ENCODE results near the gene APCDD1.

DNA sequence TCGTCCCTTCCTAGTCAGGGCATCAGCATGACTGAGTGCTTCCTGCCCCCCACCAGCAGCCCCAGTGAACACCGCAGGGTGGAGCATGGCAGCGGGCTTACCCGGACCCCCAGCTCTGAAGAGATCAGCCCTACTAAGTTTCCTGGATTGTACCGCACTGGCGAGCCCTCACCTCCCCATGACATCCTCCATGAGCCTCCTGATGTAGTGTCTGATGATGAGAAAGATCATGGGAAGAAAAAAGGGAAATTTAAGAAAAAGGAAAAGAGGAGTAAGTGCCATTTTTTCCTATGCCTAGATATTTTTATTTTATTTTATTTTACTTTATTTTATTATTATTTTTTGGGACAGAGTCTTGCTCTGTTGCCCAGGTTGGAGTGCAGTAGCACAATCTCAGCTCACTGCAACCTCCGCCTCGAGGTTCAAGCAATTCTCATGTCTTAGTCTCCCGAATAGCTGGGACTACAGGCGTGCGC lies 37.7 kb downstream of the RALBP1 start:
- PRO-cap, 3 experiments = no peak in any of the 3 experiments
- RAMPAGE, long total RNA = no peak

DNA sequence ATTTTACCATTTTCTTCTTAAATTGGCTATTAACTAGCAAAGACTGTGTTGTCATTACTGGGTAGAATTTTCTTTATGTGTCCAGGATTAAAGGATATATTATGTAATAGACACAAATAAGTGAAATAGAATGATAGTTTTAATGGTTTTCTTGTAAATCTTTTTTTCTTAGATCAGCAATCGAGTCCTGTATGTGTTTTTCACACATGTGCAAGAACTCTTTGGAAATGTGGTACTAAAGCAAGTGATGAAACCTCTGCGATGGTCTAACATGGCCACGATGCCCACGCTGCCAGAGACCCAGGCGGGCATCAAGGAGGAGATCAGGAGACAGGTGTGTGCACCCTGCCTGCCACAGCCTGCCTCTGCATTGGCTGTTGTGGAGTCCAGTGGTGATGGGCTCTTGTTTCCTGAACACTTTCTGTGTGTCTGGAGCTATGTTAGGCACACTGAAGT lies 49.1 kb downstream of the RALBP1 start:
- PRO-cap, 3 experiments = no peak in any of the 3 experiments
- RAMPAGE, long total RNA = no peak

GRCh38 chr18:9653193-9653738 lies 38.9 kb upstream of the PPP4R1 start:
- PRO-cap, 3 experiments = no peak in any of the 3 experiments
- RAMPAGE, long total RNA = no peak

GRCh38 chr18:9659853-9660169 lies 45.5 kb upstream of the PPP4R1 start:
- PRO-cap, 3 experiments = no peak in any of the 3 experiments
- RAMPAGE, long total RNA = no peak

GRCh38 chr18:9734170-9734762 lies 26.2 kb downstream of the RAB31 start:
- PRO-cap, 3 experiments = no peak in any of the 3 experiments
- RAMPAGE, long total RNA = no peak

GRCh38 chr18:9755503-9756075 lies 47.5 kb downstream of the RAB31 start:
- PRO-cap, 3 experiments = no peak in any of the 3 experiments
- RAMPAGE, long total RNA = no peak

GRCh38 chr18:9827258-9828695 lies 58.0 kb upstream of the TXNDC2 start:
- PRO-cap, 3 experiments = no peak in any of the 3 experiments
- RAMPAGE, long total RNA = no peak

GRCh38 chr18:9828696-9829377 lies 56.9 kb upstream of the TXNDC2 start:
- PRO-cap, 3 experiments = no peak in any of the 3 experiments
- RAMPAGE, long total RNA = no peak

DNA sequence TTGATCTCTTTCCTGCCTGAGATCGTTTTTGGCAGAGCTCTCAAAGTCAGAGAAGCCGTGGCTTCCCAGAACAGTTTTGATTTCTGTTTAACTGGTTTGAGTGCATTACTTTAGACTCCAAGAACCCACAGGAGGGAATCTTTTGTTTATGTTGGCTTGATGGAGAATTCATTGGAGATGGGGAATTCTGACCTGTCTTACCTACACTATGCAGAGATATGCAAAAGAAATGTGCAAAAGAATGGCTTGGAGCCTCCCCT lies 39.2 kb upstream of the TXNDC2 start:
- PRO-cap, 3 experiments = no peak in any of the 3 experiments
- RAMPAGE, long total RNA = no peak

DNA sequence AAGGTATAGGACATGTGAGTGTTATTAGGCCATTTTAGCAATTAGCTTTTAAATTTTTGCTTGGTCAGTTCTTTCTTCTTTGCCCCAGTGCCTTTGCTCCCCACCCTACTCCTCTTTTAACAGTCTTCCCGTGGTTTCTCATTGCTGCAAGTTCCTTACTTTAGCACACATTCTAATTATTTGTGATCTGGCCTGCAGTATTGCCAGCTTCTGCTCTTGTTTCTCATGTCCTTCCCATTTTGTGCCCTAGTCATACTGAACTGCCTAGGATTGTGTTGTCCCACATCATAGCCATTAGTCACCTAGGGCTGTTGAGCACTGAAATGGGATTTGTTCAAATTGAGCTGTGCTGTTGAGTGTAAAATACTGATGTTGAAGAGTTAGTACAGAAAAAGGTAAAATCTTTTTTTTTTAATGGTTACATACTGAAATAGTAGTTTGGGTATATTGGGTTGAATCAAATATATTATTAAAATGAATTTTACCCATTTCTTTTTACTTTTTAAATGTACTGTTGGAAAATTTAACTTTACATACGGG lies 36.9 kb downstream of the VAPA start:
- PRO-cap, 3 experiments = no peak in any of the 3 experiments
- RAMPAGE, long total RNA = no peak

GRCh38 chr18:10052084-10052639 lies 138.3 kb downstream of the VAPA start:
- PRO-cap, 3 experiments = no peak in any of the 3 experiments
- RAMPAGE, long total RNA = no peak

DNA sequence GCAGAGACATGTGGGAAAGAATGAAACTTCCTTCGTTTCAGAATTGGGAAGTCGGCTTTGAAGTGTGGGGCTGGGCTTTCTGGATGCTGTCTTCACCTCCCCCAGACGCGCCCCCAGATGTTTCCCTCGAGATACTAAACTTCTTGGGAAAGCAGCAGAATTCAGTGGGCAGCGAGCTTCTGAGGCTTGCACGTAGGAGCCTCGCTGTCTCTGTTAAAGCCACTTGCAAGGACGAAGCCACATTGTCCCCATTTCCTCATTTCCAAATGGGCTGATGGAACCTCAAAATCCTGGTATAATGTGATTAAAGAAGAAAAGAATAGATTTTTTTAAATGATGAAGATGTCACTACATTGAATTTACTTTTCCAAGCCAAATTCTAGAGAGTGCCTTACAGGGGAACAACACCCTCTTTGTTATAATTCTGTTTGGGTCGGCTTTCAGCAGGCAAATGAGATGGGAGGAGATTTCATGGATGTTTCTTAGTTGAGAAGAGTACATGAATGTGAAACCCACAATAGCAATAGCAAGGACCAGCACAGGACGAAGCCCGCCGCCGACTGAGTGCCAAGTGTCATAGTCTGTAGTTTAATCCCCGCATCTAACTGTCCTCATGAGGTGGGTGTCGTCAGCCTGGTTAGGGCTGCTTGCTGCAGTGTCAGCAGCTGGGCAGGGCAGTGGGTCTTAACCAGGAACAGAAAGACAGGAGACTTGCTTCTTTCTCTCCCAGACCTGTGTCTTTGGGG lies 146.4 kb downstream of the VAPA start:
- PRO-cap, 3 experiments = no peak in any of the 3 experiments
- RAMPAGE, long total RNA = no peak

DNA sequence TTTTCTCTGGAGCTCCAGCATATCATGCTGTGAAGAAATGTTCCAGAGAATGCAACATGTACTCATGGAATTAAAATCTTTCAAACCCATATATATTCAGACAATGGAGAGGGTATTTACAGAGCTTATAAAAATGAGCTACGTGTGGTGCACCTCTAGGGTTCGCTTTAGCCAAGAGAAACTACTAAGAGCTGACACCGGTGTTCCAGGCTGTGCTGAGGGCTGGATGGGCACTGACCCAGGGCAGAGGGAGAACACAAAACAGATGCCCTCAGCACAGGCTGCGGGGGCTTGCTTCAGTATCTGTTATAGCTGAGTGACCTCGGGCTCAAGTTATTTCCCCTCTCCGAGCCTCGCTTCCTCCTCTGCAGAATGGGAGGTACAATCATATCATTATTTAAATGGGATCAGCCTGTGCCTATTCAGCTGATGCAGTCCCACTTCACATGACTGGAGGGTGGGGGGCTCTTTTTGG lies 156.2 kb upstream of the APCDD1 start:
- PRO-cap, 3 experiments = no peak in any of the 3 experiments
- RAMPAGE, long total RNA = no peak

DNA sequence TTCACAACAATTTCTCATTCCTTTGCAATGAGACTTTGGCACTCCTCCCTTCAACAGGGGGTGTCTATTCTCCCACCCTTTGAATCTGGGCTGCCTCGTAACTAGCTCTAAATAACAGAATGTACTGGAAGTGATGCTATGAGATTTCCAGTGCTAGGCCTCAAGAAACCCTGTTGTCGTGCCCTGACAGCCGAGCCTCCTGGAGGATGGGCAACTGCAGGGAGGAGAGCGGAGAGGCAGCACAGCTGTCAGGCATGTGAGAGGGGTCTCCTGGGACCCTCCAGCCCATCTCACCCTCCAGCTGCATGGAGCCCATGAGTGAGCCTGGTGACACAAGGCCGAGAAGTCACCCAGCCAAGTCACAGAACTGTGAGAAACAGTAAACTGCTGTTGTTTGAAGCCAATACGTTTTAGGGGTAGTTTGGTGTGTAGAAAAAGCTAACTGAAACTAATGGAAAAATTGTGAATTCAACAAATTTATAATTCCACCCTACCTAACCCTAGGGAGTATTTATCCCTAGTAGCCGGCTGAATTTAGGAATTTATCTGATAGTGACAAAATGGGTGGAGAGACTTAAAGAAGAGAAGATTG lies 103.0 kb upstream of the APCDD1 start:
- PRO-cap, 3 experiments = no peak in any of the 3 experiments
- RAMPAGE, long total RNA = no peak

DNA sequence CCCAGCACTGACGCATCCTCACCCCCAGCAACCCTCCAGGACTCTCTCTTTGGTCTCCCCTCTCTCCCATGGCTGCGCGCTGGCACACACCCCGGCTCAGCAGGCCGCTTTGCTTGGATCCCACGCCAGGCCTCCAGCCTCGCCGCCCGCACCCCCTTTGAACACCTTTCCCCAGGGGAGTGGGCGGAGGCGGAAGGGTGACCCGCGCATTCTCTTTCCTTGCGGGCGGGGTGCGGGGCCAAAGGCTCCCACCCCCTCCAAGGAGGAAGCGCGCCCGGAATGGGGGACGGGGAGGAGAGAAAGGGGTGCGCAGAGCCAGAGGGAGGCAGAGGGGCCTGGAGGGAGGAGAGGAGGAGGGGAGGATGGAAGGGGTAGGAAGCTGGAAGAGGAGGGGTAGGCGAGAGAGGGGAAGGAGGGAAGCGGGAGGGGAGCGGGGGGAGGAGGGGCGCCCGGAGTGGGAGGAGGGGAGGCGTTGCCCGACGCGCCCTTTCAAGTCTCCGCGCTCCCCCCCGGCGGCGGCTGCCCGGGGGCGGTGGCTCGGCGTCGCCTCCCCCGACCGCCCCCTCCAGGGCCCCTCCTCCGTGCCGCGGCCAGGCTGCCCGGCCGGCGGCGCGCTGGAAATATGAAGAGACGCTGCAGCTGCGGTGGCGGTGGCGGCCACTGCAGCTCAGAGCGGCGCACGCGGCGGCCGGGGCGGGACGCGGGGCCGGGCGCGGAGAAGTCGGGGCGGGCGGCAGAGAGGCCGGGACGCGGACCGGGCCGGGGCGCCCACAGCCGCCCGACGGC lies at the start of gene APCDD1:
TSS of gene APCDD1 (plus strand) at position 625 of the 786 bp plus-strand sequence.
- PRO-cap, 3 experiments = peak in 3 of 3 experiments; most common plus-strand start position 650 of the sequence (in 3)
- RAMPAGE, long total RNA = no peak

GRCh38 chr18:10520027-10520361 lies 5.8 kb upstream of the NAPG start:
- PRO-cap, 3 experiments = no peak in any of the 3 experiments
- RAMPAGE, long total RNA = no peak

DNA sequence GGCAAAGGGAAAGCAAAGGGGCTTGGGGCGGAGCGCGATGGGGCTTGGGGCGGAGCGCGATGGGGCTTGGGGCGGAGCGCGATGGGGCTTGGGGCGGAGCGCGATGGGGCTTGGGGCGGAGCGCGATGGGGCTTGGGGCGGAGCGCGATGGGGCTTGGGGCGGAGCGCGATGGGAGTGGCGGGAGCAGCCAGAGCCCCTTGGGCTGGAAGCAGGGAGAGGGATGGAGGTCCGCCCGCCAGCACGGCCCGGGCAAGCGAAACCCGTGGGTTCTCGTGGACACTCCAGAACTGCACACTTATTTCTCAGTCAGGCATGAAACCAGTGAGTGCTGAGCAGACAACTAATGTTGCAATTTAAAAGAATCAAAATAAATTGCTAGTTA lies 81.7 kb downstream of the NAPG start:
- PRO-cap, 3 experiments = no peak in any of the 3 experiments
- RAMPAGE, long total RNA = no peak

GRCh38 chr18:11056637-11056978 lies 92.8 kb downstream of the PIEZO2 start:
- PRO-cap, 3 experiments = no peak in any of the 3 experiments
- RAMPAGE, long total RNA = no peak

DNA sequence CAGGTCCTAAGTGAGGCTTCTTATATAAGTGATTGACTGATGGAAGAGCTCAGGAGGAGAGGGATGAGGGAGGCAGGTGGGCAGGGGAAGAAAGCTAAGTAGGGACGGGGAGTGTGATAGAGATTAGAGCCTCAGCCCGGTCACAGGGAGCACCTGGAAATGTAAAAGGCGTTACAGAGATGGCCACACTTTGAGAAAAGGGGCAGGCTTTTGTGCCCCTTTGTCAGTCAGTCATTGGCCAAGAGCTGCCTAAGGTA lies 12.2 kb upstream of the PIEZO2 start:
- PRO-cap, 3 experiments = no peak in any of the 3 experiments
- RAMPAGE, long total RNA = no peak

GRCh38 chr18:11826221-11826541 lies 25.0 kb upstream of the CHMP1B start:
- PRO-cap, 3 experiments = no peak in any of the 3 experiments
- RAMPAGE, long total RNA = no peak

Measured in cerebellum (tissue), 5 donors.